Skeletal muscle satellite cell (primary cell): Measurements from ENCODE around the genes HAGH, HS3ST6, CCNF and CEMP1.

DNA sequence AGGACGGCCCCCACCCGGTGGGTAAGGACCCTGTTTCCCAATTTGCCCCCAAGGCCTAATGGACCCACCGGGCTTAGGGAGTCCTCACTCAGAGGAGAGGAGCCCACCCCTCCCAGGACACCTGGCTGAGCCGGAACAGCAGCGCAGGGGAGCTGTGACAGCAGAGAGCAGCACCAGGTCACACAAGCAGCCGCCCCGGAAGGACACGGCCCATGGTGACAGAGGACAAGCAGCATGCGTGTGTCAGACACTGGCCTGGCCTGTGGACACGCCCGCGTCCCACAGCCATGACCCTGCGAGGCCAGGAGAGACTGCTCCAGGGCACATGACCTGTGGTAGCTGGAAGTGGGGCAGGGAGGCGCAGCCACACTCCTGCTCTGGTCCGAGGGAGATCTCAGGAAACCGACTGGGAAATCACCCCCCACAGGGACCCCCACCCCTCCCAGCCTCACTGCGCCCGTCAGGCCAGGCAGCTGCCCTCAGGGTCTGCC is 2.4 kb downstream of the SPSB3 start:
- CAGE, long polyA plus RNA = no peak

DNA sequence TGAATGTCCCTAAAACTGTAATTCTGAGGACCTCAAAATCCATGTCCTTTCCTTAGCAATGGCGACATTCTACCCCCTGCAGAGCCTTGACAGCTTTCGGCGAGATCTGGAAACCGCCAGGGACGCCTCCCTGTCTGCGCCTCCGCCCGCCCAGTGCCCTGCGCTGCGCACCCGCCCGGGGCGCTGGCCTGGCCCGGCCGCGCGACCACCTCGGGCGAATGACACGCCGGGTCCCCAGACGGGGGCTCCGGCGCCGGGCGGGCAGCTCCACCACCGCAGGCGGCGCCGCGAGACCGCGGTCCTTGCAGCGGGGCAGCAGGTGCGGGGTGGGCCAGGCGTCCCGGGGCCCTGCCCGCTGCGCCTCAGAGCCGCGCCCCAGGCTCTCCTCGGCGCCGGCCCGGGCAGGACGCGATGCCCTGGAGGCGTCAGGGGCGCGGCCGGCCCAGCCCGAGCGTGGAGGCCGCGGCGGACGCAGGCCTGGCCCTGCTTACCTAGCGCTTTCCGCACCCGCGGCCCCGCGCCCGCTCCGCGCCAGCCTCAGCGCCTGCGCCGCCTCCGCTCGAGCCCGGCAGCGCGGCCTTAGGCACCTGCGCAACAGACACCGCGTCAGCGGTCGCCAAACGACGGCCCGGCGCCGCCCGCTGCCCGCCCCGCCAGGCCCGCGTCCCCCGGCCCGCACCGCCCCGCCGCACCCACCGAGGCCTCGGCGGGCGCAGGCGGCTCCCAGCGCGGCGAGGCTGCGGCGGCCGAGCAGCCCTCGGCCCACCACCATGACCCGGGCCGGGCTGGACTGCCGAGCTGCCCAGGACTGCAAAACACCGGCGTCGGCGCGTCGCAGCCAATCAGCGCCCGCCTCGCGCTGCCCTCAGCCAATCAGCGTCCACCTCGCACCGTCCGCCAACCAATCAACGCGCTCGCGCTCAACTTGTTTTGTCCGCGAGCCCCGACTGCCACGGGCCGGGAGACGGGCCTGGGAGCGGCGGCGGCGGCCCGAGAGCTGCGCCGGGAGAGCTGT is at the start of gene HAGH:
HAGH (minus strand) TSS at position 810 of the 1,015 bp plus-strand sequence.
- CAGE, long polyA plus RNA = start-site peak on the minus strand centred at position 573 of the sequence, 55 bp wide, 41 and 46 reads in 2 replicates; start-site peak on the minus strand centred at position 795 of the sequence, 36 bp wide, 58 and 115 reads in 2 replicates

- CAGE, long polyA plus RNA = no peak
These were observed 13.6 kb downstream of the HS3ST6 start for GRCh38 chr16:1904567-1905106.

GRCh38 chr16:1913209-1913793 is 4.9 kb downstream of the HS3ST6 start:
- CAGE, long polyA plus RNA = no peak

- CAGE, long polyA plus RNA = no peak
These were observed at the start of gene HS3ST6 for GRCh38 chr16:1918306-1918770. TSS of gene HS3ST6 (minus strand) at chr16:1918415.

DNA sequence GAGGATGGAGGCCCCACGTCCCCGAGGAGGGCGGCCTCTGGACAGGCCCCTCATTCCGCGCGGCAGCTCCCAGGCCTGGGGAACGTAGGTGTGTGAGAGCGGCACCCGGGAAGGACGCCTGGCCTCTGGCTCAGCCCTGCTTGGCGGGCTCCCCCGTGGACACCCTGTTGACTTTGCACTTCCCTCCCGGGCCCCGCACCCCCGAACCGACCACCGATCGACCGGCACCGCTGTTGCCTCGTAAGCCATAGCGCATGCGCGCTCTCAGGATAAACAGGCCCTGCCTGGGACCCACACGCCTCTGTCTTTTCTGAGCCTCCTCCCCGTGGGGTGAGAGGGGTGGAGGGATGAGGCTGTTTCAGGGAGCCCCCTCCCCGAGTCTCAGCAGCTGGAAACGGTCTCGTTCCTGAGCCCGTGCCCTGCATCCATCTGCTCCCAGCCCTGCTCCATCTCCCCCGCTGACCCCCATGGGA is 8.9 kb downstream of the NTHL1 start:
- CAGE, long polyA plus RNA = no peak

DNA sequence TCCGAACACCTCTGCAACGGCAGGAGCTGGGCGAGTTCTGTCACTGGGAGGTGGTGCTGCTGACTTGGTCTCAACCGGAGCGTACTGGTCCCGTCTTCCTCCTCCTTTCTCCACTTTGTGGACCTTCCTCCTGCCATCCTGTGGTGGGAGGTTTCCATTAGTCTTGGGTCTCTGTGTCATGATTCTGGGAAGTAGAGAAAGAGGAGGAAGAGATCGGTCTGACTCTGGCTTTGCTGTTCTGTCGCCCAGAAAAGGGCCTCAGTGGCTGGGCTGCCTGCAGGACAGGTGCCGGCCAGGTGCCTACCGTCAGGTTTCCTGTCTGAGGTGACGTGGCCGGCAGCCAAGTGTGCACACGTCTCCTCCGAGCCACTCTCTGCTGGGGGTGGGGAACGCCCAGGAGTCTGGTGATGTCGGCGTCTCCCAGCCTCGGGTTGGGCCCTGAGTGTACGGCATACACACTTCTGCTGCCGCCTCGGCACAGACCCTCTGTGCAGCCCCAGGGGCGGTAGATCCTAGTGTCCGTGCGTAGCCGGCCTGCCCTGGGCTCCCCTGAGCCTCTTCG is 7.0 kb downstream of the TSC2 start:
- CAGE, long polyA plus RNA = no peak

DNA sequence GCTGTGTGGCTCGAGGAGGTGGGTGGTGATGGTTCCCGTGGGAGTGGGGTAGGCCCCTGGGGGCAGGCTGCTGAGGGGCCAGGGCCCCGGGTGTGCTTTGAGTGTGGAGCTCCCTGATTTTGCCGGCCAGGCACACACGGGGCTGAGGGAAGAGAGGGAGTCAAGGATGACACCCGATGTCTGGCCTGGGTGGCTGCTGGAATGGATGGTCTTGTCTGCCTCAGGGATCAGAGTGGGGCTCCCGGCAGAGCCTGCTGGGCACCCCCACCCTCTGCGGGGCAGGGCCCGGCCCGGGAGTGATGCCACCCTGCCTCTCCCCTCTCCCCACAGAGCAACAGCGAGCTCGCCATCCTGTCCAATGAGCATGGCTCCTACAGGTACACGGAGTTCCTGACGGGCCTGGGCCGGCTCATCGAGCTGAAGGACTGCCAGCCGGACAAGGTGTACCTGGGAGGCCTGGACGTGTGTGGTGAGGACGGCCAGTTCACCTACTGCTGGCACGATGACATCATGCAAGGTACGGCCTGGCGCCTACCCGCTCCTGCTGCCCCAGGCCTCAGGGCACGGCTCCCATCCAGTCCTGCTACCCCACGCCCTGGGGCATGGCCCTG is 38.2 kb downstream of the TSC2 start:
- CAGE, long polyA plus RNA = no peak

DNA sequence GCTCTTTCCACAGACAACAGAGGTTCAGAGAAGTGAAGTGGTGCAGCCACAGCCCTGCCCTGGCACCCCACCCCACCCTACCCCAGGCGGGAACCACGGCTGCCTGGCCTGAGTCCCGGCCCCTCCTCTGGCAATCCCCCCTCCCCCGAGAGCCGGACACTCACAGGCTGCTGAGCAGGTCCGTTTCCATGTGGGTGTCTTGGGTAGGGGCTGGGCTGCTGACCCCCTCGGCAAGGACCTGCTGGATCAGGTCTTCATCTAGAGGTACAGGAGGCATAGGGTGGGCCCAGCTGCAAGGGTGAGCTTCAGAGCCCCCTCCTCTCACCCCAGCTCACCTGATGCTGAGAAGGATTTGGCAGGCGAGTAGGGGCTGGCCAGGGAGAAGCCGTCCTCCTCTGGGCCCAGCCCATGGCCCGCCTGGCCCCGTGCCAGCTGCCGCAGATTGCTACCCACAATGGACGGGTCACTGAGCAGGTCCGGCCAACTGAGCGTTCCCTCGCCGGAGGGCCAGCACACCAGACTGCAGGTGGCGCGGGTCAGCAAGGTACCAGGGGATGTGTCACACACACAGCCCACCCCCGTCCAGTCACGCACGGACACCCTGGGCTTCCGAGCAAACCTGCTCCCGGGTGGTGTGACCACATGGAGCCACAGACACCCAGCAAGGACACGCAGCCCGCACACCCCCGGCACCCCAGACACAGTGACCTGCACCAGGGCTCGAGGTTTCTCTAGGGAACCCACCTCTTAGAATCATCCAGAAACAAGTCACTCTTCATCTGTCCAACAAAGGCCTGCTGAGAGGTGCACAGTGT is 38.5 kb downstream of the PKD1 start:
- CAGE, long polyA plus RNA = no peak

DNA sequence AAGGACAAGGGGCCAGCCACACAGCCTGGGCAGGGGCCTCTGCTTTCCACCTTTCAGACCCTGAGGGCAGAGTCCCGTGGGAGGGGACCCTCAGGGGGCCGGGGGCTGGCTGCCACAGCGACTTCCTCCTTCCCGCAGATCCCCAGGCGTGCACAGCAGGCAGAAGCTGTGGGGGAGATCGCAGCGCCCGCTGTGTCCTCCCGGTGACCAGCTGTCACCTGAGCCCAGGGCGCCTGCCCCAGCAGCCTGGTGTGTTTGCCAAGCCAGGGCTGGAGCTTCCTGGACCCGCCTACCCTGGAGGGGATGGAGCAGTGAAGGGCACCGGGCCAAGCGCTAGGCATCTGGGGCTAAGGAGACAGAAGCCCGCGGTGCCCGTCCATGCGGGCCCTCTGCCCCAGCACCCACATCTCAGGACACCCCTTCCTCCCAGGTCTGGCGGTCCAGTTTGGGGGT is 504 bp upstream of the RAB26 start:
- CAGE, long polyA plus RNA = no peak

GRCh38 chr16:2162793-2163722 is 7.5 kb downstream of the TRAF7 start:
- CAGE, long polyA plus RNA = no peak

DNA sequence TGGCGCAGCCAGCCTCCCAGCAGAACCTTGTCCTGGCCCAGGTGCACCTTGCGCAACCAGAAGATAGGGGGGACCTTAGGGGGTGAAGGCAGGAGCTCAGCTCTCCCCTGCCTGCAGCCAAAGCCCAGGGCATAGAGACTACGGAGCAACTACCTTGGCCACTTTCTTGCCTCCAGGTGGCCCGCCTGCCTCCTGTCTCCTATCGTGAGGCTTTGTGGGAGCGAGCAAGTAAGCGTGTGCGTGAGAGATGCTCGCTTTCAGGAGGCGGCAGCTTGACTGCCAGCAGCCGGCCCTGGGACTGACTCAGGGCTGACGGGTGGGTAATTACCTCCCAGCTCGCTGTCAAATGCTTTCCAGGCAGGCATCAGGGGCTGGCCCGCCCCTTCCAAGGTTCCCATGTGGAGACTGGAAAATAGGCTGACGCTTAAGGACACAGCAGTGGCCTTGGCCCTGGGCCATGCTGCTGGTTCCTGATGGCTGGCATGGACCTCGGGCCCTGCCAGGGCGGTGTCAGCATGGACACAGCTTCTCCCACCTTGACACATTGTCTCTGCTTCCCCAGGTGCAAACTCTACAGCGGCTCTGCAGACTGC is 19.1 kb downstream of the TRAF7 start:
- CAGE, long polyA plus RNA = no peak

DNA sequence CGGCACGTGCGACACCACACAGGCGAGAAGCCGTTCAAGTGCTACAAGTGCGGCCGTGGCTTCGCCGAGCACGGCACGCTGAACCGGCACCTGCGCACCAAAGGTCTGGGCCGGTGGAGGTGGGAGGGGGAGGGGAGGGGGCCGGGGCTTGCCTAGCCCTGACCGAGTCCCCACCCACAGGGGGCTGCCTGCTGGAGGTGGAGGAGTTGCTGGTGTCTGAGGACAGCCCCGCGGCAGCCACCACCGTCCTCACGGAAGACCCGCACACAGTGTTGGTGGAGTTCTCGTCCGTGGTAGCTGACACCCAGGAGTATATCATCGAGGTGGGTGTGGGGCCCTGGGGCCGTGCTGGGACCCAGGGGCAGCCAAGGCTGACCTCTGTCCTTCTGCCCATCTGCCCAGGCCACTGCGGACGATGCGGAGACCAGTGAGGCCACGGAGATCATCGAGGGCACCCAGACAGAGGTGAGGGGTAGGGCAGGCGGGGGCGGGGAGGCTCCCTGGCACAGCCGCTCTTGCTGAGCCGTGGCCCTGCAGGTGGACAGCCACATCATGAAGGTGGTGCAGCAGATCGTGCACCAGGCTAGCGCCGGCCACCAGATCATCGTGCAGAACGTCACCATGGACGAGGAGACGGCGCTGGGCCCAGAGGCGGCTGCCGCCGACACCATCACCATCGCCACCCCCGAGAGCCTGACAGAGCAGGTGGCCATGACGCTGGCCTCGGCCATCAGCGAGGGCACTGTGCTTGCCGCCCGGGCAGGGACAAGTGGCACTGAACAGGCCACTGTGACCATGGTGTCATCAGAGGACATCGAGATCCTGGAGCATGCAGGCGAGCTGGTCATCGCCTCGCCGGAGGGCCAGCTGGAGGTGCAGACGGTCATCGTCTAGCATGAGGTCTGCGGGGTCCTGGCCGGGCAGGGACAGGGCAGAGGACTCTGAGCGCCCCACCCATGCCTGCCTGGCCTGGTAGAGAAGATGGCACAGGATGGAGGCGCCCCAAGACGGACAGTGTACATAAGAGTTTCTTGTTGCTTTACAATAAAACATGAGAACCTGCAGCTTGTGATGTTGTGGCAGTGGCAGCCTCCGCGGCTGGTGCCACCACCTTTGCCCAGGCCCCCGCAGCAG is 1.2 kb upstream of the DNASE1L2 start:
- CAGE, long polyA plus RNA = no peak

DNA sequence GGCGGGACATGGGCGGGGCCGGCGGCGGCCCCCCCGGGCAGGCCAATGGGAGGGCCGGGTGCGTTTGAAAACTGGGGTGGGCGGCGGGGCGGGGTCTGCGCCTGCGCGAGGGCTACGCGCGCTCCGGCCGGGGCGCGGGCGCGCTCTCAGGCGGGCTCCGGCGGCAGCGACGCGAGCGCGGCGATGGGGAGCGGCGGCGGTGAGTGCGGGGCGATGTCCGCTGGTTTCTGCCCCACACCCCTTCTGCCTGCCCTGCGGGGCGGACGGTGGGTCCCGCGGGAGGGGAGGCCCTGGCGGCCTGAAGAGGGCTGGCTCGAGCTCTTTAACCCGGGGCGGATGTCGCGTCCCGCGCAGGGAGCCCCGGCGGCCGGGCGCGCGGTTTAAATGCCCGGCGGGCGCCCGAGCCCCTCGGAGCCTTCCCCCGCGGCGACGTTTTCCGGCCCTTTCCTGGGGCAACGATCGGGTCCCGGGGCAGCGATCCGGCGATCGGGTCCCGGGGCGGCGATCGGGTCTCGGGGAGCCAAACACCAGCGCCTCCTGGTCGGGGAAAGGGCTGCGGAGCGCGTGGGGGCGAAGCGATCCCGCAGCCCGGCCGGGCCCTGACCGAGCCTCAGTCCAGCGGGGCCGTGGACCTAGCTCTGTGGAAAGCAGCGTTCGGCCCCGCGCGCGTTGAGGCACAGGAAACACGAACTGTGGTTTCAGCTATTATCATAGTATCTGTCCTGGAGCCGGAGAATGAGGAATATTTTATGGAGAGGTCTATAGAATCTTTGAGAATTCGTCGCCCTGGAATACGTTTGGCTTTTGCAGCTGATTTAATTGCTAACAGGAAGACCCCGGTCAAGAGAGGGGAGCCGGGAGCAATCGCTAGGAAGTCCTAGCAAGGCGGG is at the start of gene CCNF:
CCNF (plus strand) TSS at position 149 of the 890 bp plus-strand sequence.
- CAGE, long polyA plus RNA = no peak

GRCh38 chr16:2456401-2457416 is 3.2 kb upstream of the TEDC2 start:
- CAGE, long polyA plus RNA = no peak

GRCh38 chr16:2483219-2483844 is 8.4 kb downstream of the TBC1D24 start:
- CAGE, long polyA plus RNA = no peak

DNA sequence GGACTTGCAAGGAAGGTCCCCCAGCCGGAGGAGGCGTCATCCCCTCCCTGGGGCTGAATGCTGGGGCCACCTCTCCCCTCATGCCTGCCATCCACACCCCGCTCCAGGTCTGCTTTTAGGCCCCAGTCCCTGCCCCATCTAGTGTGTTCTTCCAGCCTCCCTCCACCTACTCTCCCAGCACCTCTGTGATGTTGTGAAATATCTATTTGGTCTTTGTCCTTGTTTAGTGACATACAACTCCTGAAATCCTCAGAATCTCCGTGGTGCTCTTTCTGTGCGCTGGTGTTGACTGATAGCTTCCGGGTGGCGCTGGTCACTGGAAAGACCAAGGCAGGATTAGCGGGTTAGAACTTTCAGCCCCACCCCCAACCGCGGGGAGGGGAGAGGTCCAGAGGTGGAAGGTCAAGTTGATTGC is 10.0 kb downstream of the TBC1D24 start:
- CAGE, long polyA plus RNA = no peak

DNA sequence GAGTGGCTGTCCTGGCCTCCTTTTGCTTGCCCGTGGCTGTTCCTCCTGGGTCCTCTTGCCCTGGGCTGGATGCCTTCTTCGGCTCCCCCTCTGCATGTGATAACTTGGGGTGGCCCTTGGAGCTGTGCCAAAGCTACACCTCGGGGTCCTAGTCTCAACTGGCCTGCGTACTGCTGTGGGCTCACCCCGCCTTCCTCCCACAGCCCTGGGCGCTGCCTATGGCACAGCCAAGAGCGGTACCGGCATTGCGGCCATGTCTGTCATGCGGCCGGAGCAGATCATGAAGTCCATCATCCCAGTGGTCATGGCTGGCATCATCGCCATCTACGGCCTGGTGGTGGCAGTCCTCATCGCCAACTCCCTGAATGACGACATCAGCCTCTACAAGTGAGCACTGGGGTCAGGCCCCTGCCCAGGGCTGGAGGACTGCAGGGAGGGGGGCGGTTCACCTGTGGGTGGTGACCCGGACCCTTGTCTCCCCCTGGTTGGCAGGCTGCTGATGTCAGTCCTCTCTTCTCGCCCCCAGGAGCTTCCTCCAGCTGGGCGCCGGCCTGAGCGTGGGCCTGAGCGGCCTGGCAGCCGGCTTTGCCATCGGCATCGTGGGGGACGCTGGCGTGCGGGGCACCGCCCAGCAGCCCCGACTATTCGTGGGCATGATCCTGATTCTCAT is 1.0 kb upstream of the AMDHD2 start:
- CAGE, long polyA plus RNA = no peak

DNA sequence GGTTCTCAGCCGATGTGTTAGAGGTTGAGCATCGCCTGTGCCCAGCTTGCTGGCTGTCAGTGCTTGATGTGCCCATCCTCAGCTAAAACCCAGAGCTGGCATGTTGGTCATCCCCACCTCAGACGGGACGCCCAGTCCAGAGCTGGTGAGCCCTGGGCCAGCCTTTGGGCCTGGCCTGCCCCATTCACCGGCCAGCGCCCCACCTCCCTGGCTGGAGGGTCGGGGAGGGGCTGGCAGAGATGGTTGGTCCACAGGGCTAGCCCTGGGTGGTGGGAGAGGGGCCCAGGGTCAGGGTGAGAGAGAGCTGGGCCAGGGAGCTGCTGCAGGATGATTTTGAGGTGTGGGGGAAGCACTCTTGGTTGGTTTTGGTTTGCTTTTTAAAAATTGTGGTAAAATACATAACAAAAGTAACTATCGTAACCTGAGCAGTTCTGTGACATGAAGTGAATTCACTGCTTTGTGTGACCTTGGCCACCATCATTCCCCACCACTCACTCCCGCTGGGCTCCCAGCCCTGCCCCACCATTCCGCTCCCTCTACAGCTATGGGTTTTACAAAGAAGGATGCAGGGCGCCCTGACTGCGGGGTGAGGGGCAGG is at the start of gene CEMP1:
CEMP1 (minus strand) TSS at position 411 of the 598 bp plus-strand sequence.
- CAGE, long polyA plus RNA = no peak

DNA sequence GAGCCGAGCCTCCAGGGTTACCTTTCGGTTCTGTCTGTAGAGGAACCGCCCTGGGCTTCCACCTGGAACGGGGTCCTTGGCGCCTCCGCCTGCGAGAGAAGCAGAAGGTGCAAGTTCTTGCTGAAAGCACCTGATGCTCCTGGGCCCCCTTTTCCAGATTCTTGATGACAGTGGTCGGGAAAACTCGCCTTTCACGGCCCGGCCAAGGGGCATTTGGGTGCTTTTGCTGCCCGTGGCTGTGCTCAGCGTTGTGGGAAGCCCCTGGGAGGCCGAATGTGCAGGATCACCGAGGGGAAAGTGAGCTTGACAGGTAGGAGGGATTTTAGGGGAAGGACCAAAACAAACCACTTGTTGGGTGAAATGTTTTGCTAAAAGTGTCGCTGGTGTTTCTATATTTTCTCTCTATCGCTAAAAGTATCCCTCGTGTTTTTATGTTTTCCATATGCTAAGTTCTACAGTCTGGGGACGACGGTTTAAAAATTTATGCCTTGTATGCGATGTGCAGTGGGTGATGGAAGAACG is 702 bp downstream of the PDPK1 start:
- CAGE, long polyA plus RNA = no peak